Spinal cord (tissue), 3 donors: ENCODE measurements around a stretch of chr1.

DNA sequence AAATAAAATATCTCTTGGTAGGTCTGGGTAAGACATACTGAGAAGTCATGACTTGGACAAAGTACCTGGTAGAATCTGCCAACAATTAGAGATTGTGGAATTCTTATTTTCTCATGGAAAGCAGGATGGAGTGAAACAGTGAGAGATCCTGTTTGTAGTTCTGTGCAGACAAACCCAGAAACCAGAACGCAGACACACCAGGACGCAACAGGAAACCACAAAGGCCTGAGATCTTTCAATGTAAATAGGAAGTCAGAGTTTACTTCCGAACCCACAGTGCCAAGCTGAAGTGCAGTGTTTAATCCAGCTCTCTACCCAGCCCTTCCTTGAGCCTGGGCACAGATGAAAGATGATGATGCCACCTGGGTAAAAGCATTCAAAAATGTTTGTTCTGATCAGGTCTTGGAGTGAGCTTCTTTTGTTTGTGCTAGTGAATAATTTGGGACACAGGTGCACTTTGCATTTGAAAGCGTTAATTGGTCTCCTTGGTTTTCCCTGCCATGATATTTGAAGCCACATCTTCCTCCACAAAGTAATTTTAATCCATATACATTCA is 244.2 kb upstream of the HOOK1 start:
- PRO-cap = no peak
- RAMPAGE, long total RNA = no peak

GRCh38 chr1:59733361-59734021 is 81.3 kb upstream of the HOOK1 start:
- PRO-cap = no peak
- RAMPAGE, long total RNA = no peak

DNA sequence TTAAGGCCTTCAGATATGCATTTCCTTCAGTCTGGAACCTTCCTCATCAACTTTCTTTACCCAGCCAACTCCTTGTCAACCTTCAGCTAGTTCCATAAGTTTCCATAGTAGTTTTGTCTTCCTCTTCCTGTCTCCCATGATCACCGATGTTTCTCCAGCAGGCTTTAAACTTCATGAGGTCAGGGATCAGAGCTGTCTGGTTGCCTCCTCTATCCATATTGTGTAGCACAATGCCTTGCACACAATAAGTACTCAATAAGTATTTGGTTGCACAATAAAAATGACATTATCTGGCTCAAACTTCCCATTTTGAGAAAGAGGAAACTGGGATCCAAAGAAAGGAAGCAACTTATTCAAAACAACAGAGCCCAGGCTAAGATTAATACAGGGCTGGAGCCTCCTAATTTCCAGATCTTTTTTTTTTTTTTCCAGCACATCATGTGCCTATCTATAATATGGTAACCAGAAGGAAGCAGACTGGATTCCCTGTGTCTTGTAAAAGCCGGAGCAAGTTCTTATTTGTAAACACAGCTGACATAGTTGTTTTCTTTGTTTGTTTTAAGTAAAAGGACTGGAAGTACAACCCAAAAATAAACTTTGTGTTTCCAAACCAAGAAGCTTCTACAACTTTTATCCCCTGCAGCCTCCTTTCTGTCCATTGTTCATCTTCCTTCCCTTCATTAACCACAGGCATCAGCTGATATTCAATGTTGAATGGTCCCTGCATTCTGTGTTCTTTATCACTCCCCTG is 71.4 kb upstream of the HOOK1 start:
- PRO-cap = no peak
- RAMPAGE, long total RNA = no peak

GRCh38 chr1:60149335-60149566 is 75.7 kb upstream of the C1orf87 start:
- PRO-cap = no peak
- RAMPAGE, long total RNA = no peak

- PRO-cap = no peak
- RAMPAGE, long total RNA = no peak
These were observed 209.1 kb upstream of the NFIA start for GRCh38 chr1:60873302-60873610.

DNA sequence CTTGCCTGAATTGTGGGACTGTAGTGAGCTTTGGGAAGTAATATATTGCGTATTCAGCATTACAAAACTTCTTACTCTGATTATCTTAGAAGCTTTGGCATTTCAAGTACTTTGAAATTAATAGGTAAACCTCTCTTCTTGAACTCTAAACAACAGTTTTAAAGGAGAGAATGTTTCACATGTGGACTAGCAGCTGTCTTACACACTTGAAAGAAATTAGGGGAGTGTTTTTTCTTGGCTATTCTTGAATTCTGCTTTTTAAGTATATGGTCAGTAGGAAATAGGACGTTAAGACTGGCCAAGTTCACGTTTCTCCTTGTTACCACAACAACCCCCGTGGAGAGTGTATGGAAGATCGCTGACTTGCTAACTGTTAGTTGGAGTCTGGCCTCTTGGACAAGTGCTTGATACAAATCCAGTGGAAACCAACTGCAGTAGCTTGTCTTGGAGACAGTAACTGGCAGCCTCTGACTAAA is 3.9 kb upstream of the NFIA start:
- PRO-cap = no peak
- RAMPAGE, long total RNA = no peak

DNA sequence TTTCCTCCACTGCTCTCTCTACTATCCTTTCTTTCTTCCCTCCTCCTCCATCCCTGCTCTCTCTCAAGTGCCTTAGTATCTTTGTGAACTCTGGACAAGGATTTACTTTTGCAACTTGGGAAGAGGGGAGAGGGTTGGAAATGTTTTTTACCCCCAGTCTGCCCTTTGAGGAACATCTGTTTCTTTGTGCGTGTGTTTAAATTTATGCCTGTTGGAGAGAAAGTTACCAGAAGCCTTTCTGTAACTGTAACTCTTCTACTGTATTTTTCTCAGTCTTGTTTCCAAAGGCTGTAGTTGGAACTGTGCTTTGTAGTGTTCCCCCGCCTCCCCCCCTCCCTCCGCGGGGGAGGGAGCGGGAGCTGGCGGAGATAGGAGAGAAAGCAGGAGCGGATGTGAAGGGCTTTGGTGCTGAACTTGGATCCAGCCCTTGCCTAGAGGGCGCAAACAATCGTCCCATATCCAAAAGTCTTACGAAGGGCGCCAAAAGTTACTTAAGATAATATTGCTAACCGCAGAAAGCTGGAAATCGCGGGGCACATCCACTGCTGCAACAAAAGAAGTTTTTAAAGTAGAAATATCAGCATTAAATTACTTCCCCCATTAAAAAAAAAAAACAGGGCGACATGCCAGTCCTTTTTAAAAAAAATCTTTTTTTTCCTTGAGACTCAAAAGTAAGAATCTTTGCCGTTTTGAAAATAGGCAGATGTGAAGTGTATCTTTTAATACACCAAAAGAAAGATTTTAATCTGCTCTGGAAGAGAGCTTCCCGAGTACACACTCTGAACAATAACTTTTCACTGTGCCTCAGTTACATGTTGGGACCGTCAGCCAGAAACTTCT is 2.5 kb upstream of the NFIA start:
- PRO-cap = no peak
- RAMPAGE, long total RNA = no peak

- PRO-cap = no peak
- RAMPAGE, long total RNA = no peak
These were observed 1.6 kb downstream of the NFIA start for GRCh38 chr1:61084019-61084367.

DNA sequence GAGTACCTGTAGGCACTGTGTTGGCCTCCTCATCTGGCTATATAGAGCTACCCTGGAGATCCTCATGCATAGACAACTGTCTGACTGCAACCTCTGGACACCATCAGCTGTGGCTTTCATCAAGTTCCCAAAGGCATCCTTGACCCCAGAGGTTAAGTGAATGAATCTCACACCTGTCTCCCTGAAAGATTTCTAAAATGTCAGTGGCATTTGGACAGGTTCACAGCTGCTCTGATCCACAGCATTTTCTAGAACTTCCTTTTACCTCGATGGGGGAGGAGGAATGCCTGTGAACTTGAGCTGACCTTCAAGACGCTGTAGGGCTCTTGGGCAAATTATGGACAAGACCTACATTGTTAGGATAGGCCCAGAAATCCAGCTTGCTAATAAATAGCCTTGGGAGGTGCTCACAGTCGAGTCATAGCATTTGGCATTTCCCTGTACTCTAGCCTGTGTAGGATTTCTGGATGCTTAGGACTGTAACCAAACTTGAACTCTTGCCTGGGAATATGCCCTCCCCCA is 87.8 kb downstream of the NFIA start:
- PRO-cap = no peak
- RAMPAGE, long total RNA = no peak

DNA sequence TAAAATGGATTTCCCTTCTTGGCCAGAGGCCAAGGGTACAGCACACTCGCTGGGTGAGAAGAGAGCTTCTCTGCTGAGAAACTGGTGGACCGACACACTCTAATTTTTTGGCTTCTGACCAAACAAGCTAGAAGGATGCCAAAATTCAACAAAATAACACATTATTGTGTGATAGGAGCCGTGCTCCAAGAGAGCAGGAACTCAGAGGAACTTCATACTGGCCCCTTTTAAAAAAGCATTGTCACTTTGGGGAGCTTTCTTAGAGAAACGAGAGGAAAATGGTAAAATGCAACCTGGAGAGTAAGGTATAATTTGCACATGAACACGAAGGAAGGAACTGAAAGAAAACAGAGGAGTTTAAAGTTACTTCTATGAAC is 102.2 kb downstream of the NFIA start:
- PRO-cap = no peak
- RAMPAGE, long total RNA = no peak

DNA sequence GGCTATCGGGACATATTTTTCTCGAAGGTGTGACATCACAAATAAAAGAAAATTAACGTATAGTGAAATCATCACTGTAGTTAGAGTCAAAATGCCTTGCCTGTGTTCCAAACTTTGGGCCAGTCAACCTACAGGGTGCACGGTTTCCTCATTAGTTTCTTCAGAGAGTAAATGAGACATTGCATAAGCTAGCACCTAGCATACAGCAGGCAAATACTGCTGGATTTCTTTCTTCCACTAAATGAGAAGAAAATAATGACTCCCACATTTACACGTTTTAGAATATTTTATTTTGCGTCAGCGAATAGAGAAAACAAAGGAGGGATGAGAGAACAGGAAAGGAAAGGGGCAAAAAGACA is 570 bp upstream of the PATJ start:
- PRO-cap = no peak
- RAMPAGE, long total RNA = no peak

- PRO-cap = no peak
- RAMPAGE, long total RNA = no peak
These were observed 11.4 kb upstream of the L1TD1 start for GRCh38 chr1:62183191-62183766.

- PRO-cap = no peak
- RAMPAGE, long total RNA = no peak
These were observed 11.6 kb downstream of the ANGPTL3 start for GRCh38 chr1:62608911-62609358.

- PRO-cap = no peak
- RAMPAGE, long total RNA = no peak
These were observed 1.2 kb upstream of the DOCK7 start for GRCh38 chr1:62689367-62689857.

DNA sequence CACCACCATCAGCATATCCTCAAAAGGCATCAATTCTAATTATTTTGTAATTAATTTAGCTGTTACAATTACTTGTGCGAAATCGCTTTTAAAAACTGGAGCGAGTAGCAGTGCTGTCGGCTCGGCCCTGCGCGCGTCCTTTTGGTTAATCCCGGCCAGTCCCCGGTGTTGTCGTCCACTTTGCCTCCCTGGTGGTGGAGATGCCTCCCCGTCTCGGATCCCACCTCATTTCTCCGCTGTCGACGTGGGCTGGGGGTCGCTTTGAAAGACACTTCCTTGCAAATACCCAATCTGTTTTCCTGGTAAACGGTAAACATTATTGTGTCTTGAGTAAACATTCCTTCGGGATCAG is 3.7 kb downstream of the FOXD3 start:
- PRO-cap = no peak
- RAMPAGE, long total RNA = no peak

DNA sequence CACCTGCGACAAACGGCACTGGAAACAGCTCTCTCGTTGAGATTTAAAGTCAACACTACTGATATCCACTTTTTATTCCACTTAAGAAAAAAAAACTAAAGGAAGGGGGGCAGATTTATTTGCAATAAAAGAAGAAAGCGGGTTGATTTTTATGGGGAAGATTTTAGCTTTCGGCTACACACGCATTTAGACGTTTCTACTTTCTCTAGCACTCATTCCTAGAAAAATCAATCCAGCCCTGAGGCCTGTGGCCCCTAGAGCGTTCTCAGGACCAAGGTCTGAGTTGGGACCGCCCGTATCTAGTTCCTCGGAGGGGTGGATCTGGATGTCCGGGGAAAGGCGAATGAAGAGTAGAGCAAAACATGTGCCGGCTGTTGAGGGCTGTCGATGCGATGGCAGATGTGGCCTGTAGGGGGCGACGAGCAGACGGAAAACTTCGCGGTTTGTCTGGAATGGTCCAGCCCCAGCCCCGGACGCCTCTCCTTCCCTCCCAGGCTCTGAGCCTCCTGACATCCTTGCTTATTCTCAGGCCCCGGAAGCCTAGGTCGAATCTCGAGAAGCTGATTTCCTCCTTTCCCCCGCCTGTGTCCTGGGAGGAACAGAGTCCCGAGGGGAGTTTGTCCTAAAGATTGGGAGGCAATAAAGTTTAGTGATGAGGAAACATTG is 5.1 kb downstream of the FOXD3 start:
- PRO-cap = no peak
- RAMPAGE, long total RNA = no peak

DNA sequence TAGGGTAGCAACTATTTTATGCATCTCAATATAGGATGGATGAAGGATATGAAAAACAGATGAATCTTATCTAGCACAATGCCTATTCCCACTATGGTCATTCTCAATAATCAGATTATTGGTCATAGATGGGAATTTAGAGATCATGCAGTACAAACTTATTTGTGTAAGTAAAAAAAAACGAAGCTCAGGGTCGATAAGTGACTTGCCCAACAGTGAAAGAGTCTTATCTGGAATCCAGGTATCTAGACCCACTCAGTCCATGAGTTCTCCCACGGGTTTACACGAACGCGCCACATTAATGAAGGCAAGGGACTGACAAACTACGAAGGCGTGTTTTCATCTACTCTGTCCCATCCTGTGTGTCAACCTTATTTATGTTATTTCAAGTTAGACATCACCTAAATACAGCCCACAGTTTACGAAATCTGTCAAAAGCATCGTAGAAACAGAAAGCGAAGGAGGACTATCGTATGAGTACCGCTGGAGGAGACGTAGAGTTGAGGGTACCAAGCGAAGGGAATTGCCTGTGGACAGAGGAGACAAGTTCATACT is 475 bp downstream of the ITGB3BP start:
- PRO-cap = no peak
- RAMPAGE, long total RNA = no peak

- PRO-cap = no peak
- RAMPAGE, long total RNA = no peak
These were observed 15.2 kb downstream of the ROR1 start for GRCh38 chr1:63788890-63789557.

GRCh38 chr1:63820098-63820867 is 46.5 kb downstream of the ROR1 start:
- PRO-cap = no peak
- RAMPAGE, long total RNA = no peak

GRCh38 chr1:63885078-63885393 is 111.2 kb downstream of the ROR1 start:
- PRO-cap = no peak
- RAMPAGE, long total RNA = no peak